ENCODE measurements around a stretch of chr4.

GRCh38 chr4:139971070-139971723 lies 182.8 kb downstream of the MAML3 start:
- RRBS = no CpG with 5 or more reads among the region's 1 CpG

DNA sequence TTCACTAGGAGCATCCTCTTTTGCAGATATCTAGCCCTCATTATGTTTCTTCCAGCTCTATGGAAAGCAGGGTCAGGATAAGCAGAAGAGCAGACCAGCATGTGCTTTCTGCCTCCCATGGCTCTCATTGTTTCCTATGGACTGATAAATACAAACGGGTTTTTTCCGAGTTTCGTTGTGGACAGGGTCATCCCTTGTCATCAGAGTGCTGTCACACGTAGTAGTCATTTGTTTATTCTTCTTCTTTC lies 168.1 kb downstream of the MAML3 start:
- RRBS = no CpG with 5 or more reads among the region's 4 CpGs

DNA sequence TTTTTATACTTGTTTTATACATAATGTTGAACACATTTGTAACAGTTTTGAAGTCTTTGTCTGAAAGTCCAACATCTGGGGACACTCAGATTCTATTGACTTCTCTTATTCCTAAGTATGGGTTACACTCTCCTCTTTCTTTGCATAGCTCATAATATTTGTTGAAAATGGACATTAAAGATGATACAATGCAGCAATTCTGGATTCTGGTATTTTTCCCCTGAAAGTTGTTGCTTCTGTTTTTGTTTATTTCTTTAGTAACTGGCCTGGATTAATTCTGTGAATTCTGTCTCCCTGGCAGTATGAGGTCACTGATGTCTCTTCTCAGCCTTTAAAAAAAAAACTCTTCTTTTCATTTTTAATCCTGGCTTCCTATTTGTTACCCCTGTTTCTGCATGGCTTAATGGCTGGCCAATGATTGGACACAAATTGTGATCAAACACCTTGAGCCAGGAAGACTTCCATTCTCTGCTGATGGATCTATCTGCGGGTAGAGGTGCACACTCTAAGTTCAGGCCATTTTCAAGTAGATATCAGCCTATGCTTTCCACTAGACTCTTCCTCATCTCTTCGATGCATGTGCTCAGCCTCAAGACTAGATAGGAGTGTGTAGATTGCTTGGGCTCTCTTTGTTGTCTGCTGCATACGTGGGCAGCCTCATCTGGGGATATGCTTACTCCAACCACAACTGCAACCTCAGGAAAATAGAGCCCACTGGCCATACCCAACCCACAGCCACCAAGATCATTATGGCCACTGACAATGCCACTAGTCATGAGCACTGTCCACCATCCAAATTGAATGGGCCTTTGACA lies 155.3 kb downstream of the MAML3 start:
- RRBS = no CpG with 5 or more reads among the region's 3 CpGs

GRCh38 chr4:140032703-140033402 lies 121.1 kb downstream of the MAML3 start:
- RRBS = no CpG with 5 or more reads among the region's 8 CpGs

- RRBS = no CpG with 5 or more reads among the region's 2 CpGs
Measured at GRCh38 chr4:140057791-140058267, 96.2 kb downstream of the MAML3 start.

GRCh38 chr4:140093735-140094609 lies 60.0 kb downstream of the MAML3 start:
- RRBS = no CpG with 5 or more reads among the region's 12 CpGs

- RRBS = no CpG with 5 or more reads among the region's 9 CpGs
Measured at GRCh38 chr4:140137547-140138581, 16.1 kb downstream of the MAML3 start.

DNA sequence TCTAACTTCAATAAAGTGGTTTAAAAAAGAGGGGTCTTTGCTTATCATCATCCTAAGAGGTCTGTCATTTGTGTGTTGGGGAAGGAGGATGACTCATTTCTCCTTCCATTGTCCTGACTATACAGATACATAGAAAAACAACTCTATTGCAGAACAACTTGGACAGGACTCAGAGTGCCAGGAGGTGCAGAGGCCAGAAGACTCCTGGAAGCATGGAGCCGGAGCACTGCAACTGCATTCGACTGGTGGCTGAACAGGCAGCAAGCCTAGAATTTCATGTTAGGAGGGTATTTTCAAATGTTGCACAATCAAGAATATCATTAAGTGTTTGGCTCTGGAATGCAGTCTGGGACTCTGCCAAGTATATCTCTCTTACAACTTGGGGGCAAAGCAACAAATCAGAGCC lies 35.0 kb upstream of the MAML3 start:
- RRBS = no CpG with 5 or more reads among the region's 2 CpGs

- RRBS = no CpG with 5 or more reads among the region's 10 CpGs
Measured at GRCh38 chr4:140720505-140721354, 35.5 kb downstream of the TBC1D9 start.

DNA sequence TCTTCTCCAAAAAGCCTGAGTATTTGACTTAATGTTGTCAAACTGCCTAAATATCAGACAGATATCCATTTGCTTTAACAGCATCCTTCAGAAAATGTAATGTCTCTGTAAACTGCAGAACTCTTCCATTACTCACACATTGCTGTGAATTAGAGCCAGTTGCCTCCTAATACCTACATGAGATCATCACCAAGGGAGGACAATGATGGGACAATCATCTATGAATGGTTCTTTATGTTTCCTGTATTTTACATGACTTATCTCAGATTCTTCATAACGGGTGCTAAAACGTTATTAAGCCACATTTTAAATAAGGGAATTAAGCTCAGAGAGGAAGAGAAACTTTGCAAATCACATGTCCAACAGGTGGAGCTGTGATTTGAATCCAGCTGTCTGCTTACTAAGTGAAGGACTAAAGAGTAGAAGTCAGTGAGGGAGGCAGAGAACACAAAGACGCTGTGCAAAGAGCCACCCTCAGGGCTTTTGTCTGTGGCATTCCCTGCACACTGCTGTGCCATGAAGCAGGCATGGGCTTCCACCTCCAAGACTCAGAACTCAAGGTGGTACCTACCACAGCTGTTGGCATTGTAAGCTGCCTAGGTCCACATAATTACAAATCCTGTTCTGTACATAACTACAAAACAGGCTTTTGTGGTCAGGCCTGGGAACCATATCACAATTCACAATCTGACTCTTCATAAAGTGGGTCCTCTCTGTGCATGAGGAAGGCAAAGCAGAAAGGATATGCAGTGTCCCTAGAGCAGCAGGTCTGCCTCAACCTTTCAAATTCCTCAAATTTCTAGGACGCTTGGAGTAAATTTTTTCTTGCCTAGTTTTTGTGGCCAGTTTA lies 12.9 kb downstream of the TBC1D9 start:
- RRBS = no CpG with 5 or more reads among the region's 4 CpGs

DNA sequence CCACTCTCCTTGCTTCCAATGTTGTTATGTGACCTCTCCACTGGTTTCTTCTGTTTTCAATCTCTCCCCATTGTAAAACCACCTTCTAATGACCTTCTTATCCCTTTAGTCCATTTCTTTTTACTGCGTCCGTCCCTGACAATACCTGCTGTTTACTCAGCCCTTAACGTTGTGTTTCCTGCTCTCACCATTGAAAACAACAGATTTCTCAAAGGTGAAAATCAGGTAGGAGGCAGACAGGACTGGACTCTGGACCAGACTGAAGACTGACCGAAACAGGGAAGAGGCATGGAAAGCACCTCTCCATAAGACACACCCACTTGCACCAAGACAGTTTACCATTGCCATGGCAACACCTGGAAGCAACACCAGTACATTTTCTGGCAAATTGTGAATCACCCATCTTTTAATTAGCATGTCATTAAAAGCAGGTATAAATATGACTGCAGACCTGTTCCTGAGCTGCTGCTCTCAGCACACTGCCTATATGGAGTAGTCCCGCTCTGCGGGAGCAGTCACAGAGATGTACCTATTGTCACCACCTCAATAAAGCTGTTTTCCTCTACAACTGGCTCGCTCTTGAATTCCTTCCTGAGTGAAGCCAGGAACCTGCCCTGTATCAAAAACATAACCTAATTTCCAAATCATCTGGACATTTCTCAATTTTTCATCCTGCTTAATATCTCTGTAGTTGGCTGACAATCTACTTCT lies 117.1 kb downstream of the RNF150 start:
- RRBS = no CpG with 5 or more reads among the region's 7 CpGs

- RRBS = no CpG with 5 or more reads among the region's 2 CpGs
Measured at GRCh38 chr4:141126434-141126835, 6.8 kb downstream of the RNF150 start.

DNA sequence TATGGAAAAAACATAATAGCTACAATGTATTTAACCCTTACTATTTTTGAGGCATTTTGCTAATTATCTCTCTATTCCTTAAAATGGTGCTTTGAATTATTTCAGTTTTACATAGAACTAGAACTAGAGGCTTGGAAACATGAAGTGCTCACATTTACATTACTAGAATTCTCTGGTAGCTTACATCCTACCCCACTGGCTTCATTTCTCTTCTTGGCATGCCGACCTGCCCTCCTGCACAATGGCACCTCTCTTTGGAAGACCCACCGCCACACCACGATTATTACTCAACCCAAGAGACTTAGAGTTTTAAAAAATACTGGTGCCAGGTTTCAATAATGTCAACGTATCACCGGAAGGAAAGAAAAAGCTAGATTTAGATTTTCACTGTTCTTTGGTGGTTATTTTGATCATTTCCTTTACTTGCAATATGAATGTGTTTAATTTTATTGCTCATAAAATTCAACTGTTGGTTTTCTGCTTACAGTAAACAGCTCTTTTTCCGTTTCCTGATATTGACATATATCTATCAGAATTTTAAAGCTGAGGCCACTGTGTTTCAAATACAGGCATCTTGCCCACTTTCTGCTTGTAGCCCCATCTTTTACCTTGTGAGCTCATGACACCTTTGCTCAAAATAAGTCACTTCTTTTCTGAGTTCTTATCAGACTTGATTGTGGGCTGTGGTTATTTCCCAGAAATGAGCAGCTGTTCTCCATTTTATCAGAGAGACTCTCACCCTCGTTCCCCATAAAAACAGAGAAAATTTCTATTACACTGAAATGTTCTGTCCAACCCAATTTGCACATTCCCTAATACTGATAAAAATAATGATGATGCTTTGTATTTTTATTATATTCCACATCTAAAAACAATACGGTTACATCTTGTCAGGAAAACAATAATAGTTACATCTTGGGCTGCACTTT lies 439.1 kb downstream of the INPP4B start:
- RRBS = no CpG with 5 or more reads among the region's 8 CpGs

DNA sequence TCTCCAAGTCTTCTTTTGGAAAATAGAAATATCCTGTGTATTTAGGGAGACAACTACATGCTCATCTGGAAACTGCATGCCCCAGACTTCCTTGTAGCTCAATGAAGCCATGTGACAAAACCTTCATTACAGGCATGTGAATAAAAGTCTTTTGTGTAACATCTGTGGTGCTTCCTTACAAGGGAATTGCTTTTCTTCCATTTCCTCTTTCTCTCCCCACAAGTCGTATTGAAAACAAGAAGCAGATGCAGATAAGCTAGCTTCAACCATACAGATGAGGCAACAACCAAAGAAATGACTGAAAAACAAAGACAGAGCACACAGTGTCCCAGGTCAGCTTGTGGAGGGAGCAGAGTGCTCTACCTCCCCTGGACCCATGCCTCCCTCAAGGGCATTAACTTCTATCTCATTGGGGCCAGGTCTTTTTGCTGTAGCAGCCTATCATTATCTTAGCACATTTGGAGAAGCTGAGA lies 115.8 kb upstream of the INPP4B start:
- RRBS = no CpG with 5 or more reads among the region's 1 CpG

- RRBS = no CpG with 5 or more reads among the region's 9 CpGs
Measured at GRCh38 chr4:143100600-143100848, 84.2 kb upstream of the USP38 start.

- RRBS = no CpG with 5 or more reads among the region's 16 CpGs
Measured at GRCh38 chr4:143513178-143513405, 410 bp upstream of the SMARCA5 start.

DNA sequence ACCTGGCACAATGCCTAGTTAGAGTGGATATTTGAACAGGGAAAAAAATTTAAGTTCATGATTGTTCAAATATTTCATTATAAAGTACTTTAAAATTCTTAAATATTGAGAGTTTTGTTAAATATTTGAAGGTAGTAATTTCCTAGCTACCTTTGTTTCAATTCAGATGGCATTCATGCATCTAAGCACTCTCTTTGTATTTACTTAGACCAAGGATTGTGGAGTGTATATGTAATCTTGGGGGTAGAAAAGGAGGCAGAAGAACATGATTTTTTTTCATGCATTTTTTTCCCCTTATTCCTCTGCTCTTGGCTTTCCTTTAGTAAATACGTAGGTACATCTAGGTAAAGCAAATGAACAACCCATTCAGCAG lies 18.5 kb downstream of the SMARCA5 start:
- RRBS = no CpG with 5 or more reads among the region's 1 CpG

- RRBS = no CpG with 5 or more reads among the region's 1 CpG
Measured at GRCh38 chr4:144782914-144783236, 136.9 kb downstream of the HHIP start.

GRCh38 chr4:145177442-145177790 lies 3.0 kb downstream of the OTUD4 start:
- RRBS = no CpG with 5 or more reads among the region's 5 CpGs

GRCh38 chr4:145178716-145179088 lies 1.7 kb downstream of the OTUD4 start:
- RRBS = no CpG with 5 or more reads among the region's 4 CpGs